Mesenchymal stem cell of adipose (primary cell): ENCODE data around the gene GP1BB.

GRCh38 chr22:18079182-18079434, 1.3 kb downstream of the PEX26 start:
- CAGE, long polyA plus RNA = no peak

GRCh38 chr22:18091416-18092717, 14.1 kb downstream of the PEX26 start:
- CAGE, long polyA plus RNA = no peak

DNA sequence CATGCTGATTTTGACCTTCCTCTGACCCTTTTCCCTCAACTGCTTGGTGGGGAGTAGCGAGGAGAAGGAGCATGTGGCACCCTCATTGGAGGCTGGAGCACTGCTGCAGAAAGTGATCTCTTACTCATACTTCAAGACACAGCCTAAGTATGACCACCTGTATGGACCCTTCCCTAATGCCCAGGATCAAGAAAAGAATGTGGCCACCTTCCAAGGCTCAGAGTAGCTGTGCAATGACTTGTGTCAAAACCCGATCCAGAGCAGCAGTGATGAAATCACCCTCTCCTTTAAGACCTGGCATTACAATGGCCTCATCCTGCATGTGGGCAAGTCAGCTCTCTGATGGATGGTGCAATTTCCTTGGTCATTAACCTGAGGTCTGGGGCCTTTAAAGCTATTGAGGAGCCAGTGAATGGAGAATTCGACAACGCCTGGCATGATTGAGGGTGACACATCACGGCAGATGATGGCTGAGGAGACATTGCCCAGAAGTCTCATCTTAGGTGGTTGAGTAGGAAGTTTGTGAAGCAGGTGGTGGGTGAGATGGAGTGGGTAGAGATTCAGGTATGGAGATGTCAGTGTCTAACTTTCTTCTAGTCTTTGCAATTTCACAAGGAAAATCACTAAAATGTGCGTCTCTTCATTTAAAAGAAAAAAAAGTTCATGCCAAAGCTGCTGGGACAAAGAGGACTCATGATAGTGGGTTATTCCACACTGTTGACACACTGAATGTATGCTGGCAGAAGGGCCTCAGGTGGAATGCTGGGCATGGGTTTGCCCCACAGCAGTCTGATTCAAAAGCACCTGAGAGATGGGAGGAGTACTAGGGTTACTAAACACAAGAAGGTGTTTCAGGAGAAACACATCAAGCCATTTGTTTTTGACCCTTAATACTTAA, 8.9 kb upstream of the TUBA8 start:
- CAGE, long polyA plus RNA = no peak

DNA sequence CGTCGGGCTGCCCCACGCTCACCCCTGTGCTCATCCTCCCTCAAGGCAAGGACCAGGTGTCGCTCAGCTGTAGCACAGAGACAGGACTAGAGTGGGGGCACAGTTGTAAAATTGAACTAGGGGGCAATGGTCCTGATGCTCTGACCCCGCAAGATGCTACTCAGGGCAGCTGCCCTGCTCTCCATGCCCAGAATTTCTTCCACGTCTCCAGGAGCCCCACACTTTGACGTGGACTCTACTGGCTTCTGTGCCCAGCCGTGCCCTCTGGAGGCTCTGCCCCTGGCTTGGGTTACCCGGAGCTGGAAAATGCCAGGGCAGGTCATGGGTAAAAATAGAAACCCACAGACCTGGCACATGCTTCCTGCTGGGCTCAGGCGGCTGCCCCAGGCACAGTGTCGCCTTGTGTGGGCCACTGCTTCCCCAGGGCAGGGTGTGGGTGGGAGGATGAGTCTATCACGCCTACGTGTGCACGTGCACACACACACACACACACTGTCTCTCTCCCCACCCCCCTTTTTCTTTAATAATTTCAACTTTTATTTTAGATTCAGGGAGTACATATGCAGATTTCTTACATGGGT, 9.1 kb downstream of the TUBA8 start:
- CAGE, long polyA plus RNA = no peak

DNA sequence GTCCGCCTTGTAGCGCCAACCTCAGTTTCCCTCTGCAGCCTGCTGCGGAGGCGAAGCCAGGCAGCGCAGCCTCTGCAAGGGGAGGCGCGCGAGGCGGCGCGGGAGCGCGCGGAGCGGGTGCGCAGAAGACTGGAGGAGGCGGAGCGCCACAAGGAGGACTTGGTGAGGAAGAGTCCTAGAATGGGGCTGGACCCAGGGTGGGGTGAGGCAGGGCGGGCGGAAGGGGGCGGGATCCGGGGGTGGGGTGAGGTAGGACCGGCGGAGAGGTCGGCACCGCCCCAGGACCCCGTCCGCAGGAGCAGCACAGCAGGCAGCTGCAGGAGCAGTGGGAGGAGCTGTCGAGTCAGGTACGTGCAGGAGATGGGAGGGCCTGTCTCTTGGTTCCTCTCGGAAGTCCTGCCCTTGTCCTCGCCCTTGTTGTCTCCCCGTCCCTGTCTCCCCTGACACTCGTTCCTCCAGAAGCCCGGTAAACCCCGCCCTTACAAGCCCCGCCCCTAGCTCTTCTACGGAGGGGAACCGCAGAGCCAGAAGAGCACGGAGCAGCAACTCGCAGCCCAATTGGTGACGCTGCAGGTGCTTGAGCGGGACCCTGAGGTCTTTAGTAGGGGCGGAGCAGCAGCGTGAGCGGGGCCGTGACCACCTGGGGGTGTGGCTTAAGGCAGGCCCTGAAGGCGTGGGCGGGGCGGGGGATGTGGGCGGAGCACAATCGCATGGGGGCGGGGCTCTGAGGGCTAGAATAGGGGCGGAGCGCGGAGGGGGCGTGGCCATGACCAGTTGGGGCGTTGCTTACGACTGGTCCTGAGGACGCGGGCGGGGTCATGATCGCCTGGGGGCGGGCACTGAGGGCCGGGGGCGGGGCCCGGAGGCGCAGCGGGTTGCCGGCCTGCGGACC, 1.2 kb downstream of the TMEM191B start:
- CAGE, long polyA plus RNA = no peak

DNA sequence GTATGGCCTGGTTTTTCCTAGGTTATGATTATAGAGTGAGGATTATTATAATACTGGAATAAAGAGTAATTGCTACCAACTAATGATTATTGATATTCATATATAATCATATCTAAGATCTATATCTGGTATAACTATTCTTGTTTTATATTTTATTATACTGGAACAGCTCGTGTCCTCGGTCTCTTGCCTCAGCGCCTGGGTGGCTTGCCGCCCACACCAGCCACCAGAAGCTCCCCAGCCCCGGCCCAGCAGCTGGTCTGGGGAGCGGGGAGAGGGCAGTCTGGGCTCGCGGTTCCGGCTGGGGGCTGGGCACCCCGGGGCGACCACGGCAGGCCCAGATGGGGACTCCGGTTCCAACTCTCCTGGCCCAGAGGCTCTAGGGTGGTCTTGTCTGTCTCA, 670 bp upstream of the DGCR6 start:
- CAGE, long polyA plus RNA = no peak

DNA sequence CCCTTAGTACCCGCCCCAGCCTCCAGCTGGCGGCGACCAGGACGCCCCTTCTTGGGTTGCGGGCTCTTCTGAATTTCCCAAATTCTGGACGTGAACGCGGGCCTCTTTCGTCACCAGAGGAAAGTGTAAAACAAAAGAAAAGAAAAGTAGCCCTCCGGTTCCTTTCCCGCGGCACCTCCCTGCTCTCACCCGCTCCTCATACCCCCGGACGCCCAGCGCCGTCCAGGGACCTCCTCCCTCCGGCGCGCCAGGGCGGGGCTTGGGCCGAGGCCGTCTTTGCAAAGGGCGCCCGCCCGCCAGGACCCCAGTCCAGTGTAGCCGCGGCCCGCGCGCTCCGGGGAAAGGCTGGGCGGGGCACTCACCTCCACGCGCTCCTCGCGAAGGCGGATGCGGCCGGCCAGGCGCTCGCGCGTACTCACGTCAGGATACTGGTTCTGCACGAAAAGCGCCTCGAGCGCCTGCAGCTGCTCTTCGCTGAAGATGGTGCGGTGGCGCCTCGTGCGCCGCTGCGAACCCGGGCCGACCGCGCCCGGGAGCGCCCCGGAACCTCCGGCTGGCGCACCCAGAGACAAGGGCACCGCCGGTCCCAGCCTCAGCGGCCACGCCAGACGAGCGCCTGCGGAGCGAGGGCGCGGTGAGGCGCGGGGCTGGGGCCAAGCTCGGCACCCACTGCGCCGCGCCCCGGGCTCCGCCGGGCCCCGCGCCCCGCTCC, 635 bp downstream of the GSC2 start:
- CAGE, long polyA plus RNA = no peak

DNA sequence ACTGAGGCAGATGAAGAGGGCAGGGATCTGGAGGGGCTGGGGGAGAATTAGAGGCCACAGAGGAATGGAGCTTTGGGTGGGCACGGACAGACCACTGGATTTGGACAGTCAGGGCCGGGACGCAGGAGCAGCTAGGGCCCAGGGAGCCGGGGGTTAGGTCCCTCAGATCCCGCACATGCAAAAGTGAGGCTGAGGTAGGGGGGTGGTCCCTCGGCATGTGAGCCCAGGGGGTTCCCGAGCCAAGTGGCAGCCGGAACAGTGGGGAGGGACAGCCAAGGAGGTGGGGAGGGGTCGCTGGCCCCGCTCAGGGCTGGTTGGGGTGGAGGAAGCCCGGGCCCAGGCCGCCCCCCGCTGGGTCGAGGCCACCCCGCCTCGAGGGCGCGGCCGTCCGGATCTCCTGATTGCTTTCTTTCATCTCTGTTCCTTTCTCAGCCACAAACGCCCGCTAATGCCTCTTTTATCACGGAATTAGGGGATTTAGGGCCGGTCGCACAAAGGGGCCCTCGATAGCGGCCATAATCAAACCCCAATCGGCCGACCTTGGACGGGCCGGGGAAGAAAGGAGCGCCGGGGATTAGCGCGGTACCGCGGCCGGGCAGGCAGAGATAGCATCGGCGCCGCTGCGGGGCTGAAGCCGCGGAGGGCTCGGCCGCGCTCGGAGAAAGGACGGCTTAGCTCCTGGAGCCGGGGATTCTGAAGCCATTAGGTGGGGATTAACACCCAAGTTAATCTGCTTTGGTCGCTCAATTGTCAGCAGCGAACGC, 9.2 kb downstream of the SLC25A1 start:
- CAGE, long polyA plus RNA = no peak

- CAGE, long polyA plus RNA = no peak
Measured at GRCh38 chr22:19275521-19276267, 15.8 kb downstream of the CLTCL1 start.

GRCh38 chr22:19350694-19351628, 59.4 kb upstream of the CLTCL1 start:
- CAGE, long polyA plus RNA = no peak

DNA sequence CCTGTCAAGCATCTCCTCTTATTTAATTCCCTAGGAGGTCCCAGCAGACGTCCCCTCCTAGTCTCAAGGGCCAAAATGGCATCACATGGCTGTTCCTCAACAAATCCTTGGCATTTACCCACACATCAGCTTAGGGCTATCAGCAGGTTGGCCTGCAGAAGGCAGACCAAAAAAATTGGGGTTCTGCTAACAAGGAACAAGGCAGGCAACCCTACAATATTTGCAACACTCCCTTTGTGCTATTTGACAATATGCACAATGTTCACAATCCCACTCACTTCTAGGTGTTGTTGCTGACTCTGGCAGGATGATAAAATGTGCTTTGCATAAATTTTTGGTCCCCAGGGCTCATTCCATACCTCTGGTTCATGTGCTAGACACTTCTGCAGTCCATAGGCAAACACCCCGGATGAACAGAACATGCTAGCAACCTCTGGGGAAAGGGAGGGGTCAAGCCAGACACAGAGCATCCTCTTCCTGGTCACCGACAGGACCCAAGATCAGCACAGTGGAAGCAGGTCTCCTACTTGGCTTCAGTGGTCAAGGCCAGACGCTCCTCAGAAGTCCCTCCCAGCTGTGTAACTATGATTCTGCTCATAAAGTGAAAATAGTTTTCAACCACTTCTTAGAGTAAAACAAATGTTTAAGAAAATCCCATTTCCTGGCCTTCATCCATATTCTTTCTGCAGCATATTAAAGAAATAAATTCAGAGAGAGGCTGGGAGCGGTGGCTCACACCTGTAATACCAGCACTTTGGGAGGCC, 6.4 kb downstream of the HIRA start:
- CAGE, long polyA plus RNA = no peak

DNA sequence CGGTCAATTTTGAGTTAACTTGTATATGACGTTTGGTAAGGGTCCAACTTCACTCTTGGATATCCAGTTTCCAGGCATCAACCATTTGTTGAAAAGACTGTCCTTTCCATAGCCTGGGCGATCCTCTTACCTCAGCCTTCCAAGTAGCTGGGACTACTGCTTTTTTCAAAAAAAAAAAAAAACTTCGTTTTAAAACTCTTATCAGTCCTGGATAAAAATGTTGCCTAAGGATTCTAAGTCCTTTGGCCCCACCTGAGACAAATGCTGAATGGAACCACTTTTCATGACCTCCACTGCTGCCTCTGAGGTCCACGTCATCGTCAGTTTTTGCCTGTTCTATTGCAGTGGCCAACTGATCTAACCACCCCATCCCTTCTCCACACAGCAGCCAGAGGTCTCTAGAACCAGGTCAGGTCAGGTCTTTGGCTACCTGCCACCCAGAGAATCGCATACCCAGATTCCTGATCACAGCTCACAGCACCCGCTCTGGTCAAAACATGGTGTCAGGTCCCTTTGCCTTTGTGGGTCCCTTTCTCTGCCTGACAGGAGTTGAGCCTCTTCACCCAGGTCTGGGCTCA, 7.2 kb downstream of the C22orf39 start:
- CAGE, long polyA plus RNA = no peak

DNA sequence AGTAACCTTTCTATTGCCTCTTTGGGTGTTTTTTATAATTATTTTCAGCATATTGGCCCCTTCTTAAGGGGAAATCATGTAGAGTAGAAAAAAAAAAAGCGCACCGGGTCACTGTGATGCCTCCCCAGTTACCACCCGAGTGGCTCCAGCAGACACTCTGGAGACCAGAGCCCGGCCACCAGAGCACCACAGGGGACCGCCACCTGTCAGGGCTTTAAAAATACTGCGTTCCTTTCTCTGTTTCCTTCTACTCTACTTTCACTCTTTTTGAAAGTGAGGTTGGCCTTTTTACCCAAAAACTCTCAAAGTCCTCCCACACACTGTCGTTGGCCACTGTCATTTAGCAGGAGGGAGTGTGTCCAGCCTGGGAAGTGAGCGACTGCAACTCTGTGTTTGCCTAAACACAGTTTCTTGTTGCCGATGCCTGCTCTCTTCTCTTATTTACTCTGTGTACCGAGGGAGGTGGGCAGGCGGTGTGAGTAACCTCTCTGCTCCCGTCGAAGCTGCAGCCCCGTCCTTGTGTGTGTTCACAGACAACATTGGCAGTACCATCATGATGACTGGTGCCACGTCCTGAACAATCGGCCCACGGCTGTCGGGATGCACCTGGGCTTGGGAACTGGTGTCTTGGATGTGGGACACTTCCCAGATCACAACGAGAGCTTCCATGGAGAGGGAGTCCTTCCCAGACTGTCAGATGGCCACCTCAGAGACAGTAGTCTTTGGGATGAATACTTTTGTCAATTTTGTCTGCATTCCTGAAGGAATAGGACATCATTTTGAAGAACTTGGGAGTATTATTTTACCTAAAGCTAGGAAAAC, 90.9 kb upstream of the CLDN5 start:
- CAGE, long polyA plus RNA = no peak

DNA sequence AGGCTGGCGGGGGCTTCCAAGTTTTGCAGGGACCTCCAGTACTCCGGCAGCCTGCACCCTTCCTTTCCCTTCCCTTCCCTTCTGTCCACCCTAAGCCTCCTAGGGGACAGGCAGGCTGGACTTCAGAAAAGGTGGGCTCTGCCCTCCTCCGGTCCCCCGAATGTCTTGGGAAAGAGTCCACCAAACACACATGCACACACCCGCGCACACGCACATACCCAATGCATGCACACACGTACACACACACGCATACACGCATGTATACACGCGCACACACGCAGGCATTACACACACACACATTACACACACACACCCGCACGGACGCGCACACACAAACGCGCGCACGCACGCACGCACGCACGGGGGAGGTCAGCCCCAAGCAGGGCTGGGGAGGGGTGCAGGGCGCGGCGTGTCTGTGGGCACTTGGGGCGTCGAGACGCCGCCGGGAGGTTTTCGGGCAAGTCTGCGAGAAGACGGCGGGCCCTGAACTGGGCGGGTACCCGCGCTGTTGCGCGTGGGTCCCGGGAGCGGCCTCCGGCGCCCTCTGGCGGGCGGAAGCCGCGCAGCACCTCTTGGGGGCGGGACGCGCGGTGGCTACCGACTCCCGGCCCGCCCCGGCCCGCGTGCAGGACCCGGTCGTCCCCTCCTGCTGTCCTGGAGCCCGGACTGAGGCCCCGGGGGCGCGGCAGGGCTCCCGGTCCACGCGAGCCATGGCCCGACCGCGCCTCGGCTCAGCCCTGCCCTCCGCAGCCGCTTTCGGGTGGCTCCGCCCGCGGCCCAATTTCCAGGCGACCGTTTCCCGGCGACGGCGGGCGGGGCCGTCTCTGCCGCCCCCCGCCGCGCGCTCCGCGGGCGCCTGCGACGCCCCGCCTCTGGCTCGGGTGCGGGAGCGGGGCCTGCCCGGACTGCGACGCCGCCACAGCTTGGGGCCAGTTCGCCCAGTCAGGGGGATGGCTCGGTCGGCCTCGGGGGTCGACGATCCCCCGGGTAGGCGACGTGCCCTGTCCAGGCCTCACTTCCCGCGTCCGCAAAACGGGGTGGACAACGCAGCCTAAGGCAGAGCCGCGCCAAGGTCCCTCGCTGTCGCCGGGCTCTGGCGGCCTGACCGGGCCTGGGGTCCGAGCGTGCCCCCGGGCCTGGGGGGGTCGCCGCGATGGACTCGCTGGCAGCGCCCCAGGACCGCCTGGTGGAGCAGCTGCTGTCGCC, 3.7 kb downstream of the SEPTIN5 start:
- CAGE, long polyA plus RNA = no peak

DNA sequence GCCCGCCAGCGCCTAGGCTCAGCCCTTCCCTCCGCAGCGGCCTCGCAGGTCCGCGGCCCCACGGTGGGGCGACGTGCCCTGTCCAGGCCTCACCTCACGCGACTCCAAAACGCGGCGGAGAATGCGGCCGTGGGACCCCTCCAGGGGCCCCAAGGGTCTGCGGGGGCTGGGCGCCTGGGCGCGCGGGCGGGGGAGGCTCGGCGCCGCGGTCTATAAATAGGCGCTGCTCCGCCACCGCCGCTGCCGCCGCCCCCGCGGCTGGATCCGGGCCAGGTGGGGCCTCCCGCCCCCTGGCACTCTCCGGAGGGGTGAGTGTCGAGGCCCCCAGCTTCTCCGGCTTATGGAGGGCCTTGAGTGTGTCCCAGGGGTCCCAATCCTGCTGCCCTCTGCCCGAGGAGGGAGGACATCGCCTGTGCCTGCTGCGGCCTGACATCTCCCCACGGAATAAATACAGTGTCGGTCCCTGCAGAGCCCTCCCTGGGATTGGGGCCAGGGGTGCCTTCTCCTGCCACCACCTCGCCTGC, 4.4 kb upstream of the GP1BB start:
- CAGE, long polyA plus RNA = no peak

- CAGE, long polyA plus RNA = no peak
Measured at GRCh38 chr22:19719429-19720391, 3.6 kb upstream of the GP1BB start.

GRCh38 chr22:19720392-19720905, 2.9 kb upstream of the GP1BB start:
- CAGE, long polyA plus RNA = no peak

DNA sequence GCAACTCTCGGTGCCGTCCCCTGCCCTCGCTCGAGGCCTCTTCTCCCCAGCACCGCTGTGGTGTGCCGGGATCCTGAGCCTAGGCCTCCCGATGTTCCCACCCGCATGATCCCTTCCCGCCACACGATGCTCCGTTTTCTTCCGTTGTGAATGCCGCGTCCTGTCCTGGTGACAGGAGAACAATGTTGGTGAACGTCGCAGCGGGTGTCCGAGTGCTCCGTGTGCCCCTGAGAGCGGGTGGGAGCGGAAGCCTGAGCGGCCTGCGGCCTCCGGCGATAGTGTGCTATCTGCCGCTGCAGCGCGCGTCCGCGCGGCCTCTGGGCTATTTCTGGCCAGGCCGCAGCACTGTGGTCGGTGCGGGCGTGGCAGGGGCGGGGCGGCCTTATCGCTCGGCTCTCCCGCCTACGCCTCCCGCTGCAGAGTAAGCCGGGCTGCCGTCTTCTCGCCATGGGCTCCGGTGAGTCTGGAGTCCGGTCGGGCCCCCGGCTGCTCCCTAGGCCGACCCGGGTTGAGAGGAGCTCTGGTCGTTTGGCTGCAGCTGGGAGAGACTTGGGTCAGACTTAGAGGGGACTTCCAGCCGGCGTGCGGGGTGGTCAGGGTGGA, at the start of gene GP1BB:
Gene GP1BB, plus strand, starts transcription at position 417 of the 603 bp plus-strand sequence.
- CAGE, long polyA plus RNA = no peak

GRCh38 chr22:19759006-19760337, 1.1 kb upstream of the TBX1 start:
- CAGE, long polyA plus RNA = no peak

DNA sequence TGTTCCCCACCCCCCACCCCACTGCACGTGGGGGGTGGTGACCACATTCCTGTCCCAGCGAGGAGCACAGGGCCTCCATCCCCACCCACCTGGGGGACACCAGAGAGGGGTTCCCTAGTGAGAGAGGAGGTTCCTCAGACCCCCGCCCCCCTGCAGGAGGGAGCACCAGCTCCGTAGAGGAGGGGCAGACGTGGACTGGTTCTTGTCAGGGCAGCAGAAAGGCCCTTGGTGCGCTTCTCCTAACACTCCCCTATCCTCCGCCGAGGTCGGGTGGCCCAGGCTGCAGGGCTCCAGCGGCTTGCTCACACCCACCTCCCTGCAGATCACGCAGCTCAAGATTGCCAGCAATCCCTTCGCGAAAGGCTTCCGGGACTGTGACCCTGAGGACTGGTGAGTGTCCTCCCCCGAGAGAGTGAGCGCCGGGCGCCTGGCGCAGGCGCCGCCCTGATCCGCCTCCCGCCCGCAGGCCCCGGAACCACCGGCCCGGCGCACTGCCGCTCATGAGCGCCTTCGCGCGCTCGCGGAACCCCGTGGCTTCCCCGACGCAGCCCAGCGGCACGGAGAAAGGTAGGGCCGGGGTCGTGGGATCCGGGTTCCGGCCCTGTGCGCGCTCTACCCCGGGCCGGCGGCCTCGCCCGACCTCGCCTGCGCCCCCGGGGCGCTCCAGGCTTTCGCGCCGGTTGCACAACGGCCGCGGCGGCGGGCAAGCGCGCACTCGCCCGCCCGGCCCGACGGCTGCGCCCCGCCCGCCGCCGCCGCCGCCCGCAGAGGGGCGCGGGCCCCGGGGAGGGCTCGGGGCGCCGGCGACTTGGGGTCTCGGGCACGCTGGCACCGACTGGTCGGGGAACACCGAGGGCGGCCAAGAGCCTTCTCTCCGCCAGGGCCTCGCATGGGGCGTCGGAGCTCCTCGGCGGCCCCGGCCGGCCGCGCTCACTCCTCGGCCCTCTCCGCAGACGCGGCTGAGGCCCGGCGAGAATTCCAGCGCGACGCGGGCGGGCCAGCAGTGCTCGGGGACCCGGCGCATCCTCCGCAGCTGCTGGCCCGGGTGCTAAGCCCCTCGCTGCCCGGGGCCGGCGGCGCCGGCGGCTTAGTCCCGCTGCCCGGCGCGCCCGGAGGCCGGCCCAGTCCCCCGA, 5.2 kb downstream of the TBX1 start:
- CAGE, long polyA plus RNA = no peak